Jurkat, Clone E6-1 (cell line): ENCODE data around the gene DFFB.

DNA sequence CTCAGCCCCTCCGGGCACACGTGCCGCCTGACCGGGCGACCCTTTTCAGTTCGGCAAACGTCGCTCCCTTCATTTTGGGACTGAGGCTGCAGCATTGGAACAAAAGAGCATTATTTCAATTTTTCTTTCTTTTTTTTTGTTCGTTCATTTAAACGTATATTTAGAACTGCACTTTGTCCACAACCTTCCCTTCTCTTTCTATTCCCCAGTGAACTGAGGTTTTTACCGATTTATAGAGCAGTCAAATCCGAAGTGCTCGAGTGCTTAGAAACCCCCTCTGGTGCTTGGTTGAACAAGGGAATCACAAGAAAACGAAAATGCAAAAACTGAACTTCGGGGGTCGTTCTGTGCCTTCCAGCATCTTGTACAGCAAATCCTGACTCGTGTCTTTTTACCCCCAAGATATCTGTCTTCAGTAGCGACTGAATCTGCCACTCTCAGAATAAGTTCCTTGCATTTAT lies 79.5 kb downstream of the SKI start:
- RRBS, result no CpG with 5 or more reads among the region's 18 CpGs

DNA sequence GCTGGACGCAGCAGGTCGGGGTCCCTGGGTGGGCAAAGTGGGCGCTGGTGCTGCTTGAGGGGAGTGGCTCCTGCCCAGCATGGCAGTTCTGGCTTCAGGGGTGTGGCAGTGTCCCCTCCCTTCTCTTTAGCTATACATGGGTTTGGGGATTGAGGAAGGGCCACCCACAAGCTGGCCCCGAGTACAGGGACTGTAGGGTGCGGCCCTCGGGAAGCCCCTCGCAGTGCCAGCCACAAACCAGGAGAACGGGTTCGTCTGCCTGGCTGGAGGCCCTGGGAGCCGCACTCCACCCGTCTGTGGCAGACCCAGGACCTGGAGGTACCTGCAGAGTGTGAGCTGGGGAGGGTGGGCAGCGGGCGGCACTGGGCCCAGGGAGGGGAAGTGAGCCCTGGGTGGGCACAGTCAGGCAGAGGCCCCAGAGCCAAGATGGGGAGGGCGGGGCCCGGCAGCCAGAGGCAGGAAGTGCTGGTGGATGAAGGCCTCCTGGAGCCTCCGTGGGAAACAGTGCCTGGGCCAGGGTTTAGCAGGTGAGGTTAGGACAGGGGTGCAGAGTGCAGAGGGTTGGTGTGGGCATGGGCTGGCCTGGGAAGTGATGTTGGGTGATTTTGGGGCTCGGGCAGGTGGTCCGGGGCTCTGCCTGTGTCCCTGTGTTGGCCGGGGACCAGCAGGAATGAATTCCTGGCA lies 4.0 kb upstream of the PEX10 start:
- RRBS, result no CpG with 5 or more reads among the region's 19 CpGs

DNA sequence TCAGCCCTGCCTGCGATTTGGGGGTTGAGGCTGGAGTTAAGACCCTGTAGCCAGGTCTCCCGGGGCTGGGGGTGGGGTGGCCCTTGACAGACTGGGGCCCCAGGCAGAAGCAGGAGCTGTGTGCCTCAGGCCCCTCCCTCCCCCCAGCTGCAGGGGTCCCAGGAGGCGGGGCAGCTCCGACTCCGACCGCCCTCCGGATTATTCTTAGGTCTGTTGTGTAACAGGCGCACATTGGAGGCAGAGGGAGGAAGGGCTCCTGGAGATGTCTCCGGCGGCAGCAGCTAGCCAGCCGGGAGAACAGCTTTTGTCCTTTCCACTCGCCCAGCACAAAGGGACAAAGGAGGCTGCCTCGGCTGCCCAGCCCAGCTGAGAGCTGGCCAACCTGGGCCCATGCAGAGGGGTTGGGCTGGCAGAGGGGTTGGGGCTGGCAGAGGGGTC lies 29.7 kb upstream of the PLCH2 start:
- RRBS, result 73% methylated on average over 3 of the region's 13 CpGs

- RRBS, result no CpG with 5 or more reads among the region's 8 CpGs
Observed at GRCh38 chr1:2526863-2527097, 384 bp upstream of the PANK4 start.

DNA sequence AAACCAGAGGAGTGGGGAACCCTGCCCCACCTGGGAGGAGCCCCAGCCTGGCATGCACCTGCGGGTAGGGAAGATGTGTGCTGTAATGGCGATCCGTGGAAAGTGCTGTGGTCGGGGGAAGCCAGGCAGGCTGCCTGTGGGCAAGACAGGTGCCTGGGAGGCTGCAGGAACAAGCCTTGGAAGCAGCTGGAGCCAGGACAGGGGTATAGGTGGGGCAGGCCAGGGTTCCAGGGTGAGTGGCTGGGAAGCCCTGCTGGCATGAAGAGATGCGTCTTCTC lies 641 bp upstream of the PANK4 start:
- RRBS, result no CpG with 5 or more reads among the region's 5 CpGs

- RRBS, result 5% methylated on average over 30 of the region's 59 CpGs
Observed at GRCh38 chr1:2540561-2541307, 10.7 kb upstream of the HES5 start.

DNA sequence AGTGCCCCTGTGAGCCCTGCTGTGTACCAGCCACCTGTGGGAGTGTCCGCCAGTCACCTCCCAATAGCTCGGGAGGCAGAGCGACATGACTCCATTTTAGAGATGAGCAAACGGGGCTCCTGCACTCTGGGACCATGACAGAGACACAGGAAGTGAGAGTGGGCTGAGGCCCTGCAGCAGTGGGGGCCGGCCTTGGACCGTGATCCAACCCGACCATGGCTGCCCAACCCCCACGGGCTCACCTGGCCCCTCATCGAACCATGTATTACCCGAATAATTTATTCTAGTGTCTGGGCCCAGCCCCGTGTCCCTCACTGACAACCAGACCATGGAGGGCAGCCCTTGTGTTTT lies 8.5 kb upstream of the TNFRSF14 start:
- RRBS, result no CpG with 5 or more reads among the region's 11 CpGs

- RRBS, result 27% methylated on average over 2 of the region's 23 CpGs
Observed at GRCh38 chr1:2564622-2565555, 8.7 kb downstream of the TNFRSF14 start.

DNA sequence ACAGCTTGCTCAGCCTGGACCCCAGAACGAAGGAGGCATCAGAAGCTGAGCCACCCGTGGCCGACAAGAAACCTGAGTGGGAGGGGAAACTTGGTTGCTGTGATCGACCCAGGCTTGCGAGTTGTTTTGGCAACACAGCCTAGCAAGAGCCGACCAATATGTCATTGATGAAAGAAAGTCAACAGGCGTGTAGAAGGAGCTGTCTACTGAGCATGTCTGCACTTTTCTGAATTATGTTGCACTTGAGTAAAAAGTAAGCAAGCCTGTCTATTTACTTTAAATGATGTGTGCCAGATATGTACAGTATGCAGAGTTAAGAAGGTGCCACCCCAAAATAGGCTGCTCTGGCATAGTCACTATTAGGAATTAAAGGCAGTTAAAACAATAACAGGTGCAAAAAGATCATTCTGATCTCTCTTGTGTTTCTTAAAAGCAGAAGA lies 2.4 kb upstream of the PRXL2B start:
- RRBS, result no CpG with 5 or more reads among the region's 7 CpGs

DNA sequence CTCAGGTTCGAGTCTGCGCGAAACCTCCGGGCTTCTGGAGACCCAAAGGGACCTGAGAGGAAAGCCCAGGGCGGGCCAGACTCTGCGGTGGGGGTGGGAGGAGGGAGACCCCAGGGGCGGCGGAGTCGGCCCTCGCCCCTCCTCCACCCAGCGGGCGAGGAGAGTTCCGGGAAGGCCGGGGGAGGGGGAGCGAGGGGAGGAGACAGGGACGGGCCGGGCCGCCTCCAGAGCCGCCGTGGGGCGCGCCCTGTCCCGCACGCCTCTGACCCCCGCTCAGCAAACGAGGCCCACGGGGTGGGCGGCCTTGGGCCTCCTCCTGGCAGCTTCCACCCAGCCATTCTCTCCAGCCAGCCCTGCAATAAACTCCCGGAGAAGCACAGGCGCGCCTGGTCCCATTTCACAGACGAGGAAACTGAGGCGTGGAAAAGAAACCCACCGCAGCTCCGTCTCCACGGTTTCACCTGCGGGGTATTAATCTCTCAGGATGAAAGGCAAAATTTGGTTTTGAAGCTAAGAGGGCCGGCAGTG lies 5.9 kb upstream of the PRDM16 start:
- RRBS, result 70% methylated on average over 4 of the region's 38 CpGs

GRCh38 chr1:3066027-3066649 lies 2.9 kb upstream of the PRDM16 start:
- RRBS, result no CpG with 5 or more reads among the region's 13 CpGs

GRCh38 chr1:3074173-3075270 lies 5.5 kb downstream of the PRDM16 start:
- RRBS, result no CpG with 5 or more reads among the region's 28 CpGs

- RRBS, result 36% methylated on average over 2 of the region's 38 CpGs
Observed at GRCh38 chr1:3219146-3219939, 150.3 kb downstream of the PRDM16 start.

DNA sequence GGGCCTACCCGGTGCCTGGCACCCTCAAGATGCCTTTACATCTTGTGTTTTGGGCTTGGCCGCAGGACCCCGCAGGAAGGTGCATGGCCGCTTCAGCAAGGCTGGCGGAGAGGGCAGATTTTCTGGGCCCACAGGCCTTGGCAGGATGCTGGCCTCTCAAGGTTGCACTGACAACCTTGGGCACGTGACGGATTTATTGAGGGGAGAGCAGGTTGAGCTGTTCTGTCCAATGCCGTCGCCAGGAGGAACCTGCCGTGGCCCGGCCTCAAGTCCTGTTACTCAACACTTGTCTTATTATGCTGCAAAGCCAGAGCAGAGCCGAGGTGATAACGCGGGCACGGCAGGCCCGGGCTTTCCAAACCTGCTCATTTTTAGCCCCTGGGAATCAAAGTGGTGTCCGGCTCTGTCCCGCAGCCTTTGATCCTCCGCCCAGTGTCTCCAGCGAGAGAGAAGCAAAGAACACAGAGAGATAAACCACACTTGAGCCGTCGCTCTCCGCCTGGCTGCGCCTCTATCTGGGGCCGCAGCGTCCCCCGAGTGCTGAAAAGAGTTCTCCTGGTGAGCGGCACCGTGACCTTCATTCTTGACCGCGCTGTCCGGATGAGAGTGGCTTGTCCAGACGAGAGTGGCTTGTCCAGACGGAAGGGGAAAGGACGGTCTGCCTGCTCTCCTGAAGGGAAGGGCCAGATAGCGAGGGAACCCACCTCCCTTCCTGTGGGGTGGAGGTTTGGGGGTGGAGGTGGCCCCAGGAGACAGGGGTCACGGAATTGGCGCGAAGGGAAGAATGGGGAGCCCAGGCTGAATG lies 162.3 kb upstream of the ARHGEF16 start:
- RRBS, result 59% methylated on average over 6 of the region's 39 CpGs

- RRBS, result no CpG with 5 or more reads among the region's 14 CpGs
Observed at GRCh38 chr1:3359760-3360009, 94.8 kb upstream of the ARHGEF16 start.

- RRBS, result no CpG with 5 or more reads among the region's 13 CpGs
Observed at GRCh38 chr1:3490307-3490623, 35.8 kb downstream of the ARHGEF16 start.

DNA sequence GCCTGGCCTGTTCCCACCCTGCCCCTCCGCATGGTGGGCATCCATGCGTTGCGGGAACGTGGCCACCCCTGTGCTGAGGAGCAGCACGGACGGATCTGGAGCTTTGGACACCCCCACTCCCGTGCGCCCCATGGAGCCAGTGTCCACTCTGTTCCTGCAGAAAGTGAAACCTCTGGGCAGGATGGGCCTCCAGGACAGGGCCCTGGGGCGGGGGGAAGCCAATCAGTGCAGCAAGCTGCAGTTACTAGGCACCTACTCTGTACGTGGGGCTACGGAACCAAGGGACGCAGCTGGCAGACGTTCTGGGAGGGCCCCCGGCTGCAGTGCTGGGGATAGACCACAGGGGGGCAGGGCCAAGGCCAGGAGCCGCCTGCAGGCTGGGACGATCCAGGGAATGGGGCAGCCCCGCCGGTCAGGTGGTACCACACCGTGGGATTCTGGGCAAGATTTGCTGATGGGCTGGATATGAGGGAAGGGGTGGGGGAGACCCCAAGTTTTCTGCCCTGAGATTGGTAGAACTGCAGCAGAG lies 43.2 kb downstream of the TP73 start:
- RRBS, result 7% methylated on average over 4 of the region's 19 CpGs

GRCh38 chr1:3856436-3856740 lies 623 bp downstream of the CEP104 start:
- RRBS, result 3% methylated on average over 7 of the region's 18 CpGs

DNA sequence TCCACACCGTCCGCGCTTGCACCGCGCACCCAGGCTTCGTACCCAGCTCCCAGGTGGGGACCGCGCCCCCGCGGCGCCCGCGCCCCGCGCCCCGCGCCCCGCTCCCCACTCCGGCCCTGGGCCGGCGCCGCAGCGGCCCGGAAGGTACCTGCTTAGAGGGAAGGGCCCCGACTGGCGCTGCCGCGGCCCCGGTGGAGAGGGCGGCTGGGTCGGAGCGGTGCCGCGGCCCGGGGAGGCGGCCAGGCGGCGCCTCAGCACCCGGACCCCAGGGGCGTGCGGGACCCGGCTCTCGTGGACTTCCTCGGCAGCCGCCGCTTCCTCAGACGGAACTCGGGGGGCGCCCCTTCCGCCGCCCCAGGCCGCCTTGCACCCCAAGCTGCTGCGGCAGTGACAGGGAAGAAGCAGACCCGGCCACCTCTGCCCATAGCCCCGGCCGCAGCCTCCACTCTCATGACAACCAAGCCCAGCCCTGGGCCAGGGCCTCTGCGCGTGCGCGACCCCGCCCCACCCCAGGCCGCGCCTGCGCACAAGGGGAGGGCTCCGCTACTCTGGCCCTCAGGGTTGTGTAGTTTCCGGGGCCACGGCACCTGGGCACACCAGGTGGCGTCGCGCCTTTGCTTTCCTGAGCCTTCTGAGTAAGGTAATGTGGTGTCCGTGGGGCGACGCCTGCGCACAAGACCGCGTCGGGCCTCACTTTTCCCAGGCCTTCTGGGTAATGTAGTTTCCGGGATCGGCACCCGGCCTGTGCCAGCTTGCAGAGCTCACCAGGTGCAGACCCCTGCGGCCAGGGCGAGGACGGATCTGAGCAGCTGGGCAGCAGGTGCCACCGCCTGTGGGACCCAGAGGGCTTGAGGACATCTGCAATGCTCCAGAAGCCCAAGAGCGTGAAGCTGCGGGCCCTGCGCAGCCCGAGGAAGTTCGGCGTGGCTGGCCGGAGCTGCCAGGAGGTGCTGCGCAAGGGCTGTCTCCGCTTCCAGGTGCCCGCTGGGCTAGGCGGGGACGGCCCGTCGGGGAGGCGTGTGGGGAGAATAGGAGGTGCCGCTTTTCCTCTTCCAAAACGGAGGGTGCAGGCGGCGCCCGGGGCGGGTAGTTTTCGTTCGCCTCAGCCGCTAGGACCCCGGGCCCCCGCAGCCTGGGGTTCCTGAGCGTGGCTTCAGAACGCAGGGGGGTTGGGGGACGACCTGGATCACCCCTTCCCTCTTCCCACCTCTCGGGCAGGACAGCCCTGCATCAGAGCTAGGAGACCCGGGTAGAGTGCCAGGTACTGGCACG lies at the start of gene DFFB:
DFFB (plus strand) TSS at position 736 of the 1,272 bp plus-strand sequence.
- RRBS, result 15% methylated on average over 17 of the region's 116 CpGs

- RRBS, result no CpG with 5 or more reads among the region's 3 CpGs
Observed at GRCh38 chr1:4166051-4166352, 265.9 kb upstream of the C1orf174 start.